Uterus (tissue), 7 donors: Measurements from ENCODE around the genes ENSG00000286264 and SF1.

- PRO-cap, 4 experiments: peak in 1 of 4 experiments; most common minus-strand start chr11:64239136 (in 1)
- RAMPAGE, long total RNA, 2 experiments: no peak in any of the 2 experiments
- RRBS: no CpG with 5 or more reads among the region's 7 CpGs
Measured at GRCh38 chr11:64238799-64239439, 2.0 kb upstream of the ENSG00000286264 start.

DNA sequence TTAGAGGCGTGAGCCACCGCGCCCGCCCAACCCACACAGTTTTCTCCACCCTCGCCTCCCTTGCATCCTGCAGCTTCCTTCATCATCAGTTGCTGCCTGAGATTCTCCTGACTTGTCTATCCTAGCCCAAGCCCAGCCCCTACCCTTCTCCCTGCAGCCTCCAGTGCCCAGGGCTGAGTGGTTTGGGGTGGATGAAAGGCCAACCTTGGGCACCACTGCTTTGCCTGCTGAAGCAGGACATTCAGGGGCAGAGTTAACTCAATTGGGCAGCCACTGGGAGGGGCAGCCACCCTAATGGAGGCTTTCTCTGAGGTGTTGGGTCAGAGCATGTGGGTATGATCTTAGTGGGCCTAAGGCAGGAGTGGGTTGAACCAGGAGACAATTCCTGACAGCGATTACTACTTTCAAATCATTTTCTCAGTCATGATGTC is 1.2 kb upstream of the ENSG00000286264 start:
- PRO-cap, 4 experiments: no peak in any of the 4 experiments
- RAMPAGE, long total RNA, 2 experiments: no peak in any of the 2 experiments
- RRBS: no CpG with 5 or more reads among the region's 6 CpGs

DNA sequence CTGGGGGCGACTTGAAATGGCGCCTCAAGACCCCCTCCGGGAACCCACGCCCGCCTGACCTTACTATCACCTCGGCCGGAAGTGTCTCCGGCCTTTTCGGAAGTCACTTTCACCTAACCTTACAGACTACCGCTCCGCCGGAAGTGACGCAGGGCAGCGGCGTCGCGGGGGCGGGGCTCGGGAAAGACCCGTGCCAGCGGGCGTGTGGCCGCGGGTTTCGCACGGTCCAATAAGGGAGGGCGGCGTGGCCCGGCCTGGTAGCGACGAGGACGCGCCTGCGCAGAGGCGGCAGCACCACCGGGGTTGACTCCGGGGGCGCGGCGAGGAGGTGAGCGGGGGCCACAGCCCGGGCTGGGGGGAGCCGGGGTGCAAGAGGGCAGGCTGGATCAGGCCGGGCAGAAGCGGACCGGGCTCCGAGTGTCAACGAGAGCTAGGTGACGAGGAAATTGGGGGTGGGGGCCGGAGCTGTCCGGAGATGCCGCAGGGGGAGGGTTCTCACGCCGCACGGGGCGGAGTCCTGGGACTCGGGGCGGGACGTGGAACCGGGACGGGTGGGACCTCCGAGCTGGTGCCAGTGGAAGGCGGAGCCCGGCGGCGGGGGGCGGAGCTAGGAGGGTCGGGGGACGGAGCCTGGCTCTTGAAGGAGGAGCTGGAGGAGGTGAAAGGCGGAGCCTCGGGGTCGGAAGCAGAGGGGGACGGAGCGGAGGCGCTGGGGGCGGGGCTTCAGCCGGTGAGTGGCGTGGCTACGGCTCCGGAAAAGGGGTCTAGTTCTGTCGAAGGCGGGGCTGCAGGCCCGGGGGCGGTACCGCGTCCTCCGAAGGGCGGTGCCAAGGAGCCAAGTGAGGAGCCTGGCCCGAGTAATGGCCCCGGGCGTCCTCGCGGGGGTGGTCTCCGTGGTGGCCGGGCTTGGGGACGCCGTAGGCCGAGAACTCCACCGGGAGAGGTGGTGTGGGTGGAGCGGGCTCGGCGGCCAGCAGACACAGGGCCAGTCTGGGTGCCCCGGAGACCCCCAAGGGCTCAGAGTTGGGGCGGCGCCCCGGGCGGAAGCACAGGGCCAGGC is at the start of gene ENSG00000286264:
ENSG00000286264 (plus strand) TSS at position 291 of the 1,060 bp plus-strand sequence.
- PRO-cap, 4 experiments: peak in 4 of 4 experiments; most common plus-strand start position 291 of the sequence (in 4); most common minus-strand start position 509 of the sequence (in 3)
- RAMPAGE, long total RNA, 2 experiments: start-site peak on the plus strand in 2 of 2 experiments, centred at positions 232 to 850 of the sequence, 22 to 944 reads per replicate
- RRBS: 2% methylated on average over 70 of the region's 107 CpGs

DNA sequence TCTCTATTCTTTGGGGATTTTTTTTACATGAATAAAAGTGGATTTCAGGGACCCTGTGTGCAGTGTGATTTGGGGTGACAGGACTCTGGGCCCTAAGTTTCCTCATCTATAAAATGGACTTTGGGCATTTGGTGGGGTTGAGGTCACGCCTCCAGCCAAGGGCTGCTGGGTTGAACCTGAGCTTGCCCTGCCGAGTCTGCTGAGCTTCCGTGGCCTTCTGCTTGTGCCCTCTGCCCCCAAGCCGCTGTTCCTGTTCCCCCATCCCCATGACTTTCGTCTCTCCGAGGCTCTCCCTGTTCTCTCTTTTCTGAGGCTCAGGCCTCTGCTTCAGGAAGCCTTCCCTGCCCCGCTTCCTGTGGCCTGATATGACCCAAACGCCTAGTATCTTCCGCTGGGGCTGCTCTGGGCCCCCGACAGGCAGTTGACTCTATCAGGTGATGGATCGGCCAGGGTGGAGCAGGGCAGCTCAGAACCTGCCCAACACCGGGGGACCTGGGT is 16.5 kb downstream of the BAD start:
- PRO-cap, 4 experiments: no peak in any of the 4 experiments
- RAMPAGE, long total RNA, 2 experiments: no peak in any of the 2 experiments
- RRBS: no CpG with 5 or more reads among the region's 12 CpGs

DNA sequence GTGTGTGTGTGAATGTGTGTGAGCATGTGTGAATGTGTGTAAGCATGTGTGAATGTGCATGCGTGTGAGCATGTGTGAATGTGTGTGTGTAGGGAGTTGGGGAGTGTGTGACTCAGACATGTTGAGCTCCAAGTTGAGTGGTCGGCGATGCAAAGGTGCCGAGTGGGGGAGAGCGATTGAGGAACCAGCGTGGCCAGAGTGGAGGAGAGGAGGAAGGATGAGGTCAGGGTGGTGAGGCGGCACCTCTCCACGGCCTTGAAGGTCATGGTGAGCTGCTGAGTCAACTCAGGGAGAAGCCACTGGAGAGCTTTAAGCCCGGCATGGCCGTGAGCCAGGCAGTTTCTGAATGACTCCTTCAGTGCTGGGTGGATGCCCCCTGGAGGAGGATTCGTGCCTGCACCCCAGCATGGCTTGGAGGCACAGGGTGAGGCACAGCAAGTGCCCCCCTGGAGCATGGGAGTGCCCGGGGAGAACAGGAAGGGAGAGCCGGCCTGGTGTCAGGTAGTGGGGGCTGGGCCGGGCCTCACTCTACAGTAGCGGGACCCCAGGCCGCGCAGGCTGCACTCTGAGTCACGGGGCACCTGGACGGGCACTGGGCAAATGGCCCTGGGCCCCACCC is 8.3 kb upstream of the CCDC88B start:
- PRO-cap, 4 experiments: no peak in any of the 4 experiments
- RAMPAGE, long total RNA, 2 experiments: no peak in any of the 2 experiments
- RRBS: no CpG with 5 or more reads among the region's 19 CpGs

GRCh38 chr11:64348323-64349125 is 8.5 kb downstream of the CCDC88B start:
- PRO-cap, 4 experiments: no peak in any of the 4 experiments
- RAMPAGE, long total RNA, 2 experiments: no peak in any of the 2 experiments
- RRBS: no CpG with 5 or more reads among the region's 18 CpGs

DNA sequence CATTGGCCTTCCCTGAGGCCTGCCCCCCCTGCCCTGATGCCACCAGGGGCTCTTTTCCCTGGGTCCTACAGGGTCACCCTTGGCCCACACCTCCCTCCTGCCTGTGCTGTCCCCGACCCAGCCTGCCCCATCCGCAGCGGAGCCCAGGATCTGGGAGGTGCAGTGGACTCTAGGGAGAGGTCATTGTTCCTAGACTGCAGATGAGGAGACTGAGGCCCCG is 4.8 kb upstream of the RPS6KA4 start:
- PRO-cap, 4 experiments: no peak in any of the 4 experiments
- RAMPAGE, long total RNA, 2 experiments: no peak in any of the 2 experiments
- RRBS: no CpG with 5 or more reads among the region's 4 CpGs

- PRO-cap, 4 experiments: no peak in any of the 4 experiments
- RAMPAGE, long total RNA, 2 experiments: no peak in any of the 2 experiments
- RRBS: no CpG with 5 or more reads among the region's 14 CpGs
Measured at GRCh38 chr11:64356957-64357508, 1.9 kb upstream of the RPS6KA4 start.

DNA sequence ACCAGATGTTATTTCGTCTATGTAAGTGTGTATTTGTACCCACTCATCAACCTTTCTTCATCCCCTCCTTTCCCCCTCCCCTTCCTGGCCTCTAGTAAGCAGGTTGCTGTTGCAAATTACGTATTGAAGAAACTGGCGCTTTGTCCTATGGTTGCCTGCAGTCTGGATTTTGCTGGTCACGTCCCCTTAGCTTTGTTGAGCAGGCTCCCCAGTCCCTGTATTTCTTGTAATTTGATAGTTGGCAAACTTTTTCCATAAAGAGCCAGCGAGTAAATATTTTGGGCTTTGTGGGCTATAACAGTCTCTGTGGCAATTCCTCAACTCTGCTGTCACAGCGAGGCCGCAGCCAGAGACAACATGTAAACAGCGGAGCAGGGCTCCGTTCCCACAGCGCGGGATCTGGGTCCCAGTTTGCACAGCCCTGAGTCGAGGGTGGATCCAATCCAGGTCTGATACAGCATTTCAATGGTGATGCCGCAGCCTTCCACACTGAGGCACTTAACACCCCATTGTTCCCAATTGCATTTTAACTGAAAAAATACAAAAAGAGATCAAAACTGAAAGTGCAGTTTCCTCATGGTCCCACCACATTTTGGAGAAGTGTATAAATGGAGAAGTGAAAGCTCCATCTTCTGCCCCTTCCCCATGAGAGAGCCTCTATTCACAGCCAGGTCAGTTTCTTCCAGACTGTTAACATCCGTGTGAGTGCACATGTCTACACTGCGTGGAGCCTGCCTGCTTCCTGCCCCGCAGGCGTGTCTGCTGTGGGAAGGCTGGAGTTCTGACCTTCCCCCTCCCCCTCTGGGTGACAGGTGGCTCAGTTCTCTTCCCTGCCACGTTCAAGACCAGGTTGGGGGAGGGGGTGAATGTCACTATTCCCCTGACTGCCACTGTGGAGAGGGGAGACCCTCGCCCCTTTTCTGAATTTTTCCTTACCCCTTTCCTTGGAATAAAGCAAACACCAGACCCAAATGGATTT is 89.1 kb downstream of the RPS6KA4 start:
- PRO-cap, 4 experiments: no peak in any of the 4 experiments
- RAMPAGE, long total RNA, 2 experiments: no peak in any of the 2 experiments
- RRBS: no CpG with 5 or more reads among the region's 19 CpGs

DNA sequence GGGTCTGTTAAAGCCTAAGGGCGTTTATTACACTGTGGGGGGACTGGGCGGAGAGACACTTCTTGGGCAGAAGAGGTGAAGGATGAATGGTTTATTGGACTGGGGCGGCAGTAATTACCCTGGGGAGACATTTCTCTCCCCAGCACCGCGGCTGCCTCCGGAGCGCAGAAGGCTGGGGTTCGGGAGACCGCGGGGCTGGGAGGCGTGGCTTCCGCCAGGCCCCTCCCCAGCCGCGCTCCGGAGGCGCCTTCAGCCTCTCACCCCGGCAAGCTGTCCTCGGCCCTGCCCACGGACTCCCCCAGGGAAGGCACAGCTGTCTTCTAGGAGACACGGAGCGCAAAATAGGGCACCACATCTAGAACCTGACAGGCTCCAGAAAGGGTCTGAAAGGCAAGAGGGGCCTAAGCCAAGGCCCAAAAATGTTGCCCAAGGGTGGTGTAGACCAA is 47.2 kb downstream of the SLC22A12 start:
- PRO-cap, 4 experiments: no peak in any of the 4 experiments
- RAMPAGE, long total RNA, 2 experiments: no peak in any of the 2 experiments
- RRBS: 8% methylated on average over 9 of the region's 21 CpGs

- PRO-cap, 4 experiments: peak in 2 of 4 experiments; most common plus-strand start chr11:64642706 (in 2); most common minus-strand start chr11:64642693 (in 1)
- RAMPAGE, long total RNA, 2 experiments: no peak in any of the 2 experiments
- RRBS: 3% methylated on average over 20 of the region's 47 CpGs
Measured at GRCh38 chr11:64642469-64642898, 51.5 kb downstream of the SLC22A12 start.

DNA sequence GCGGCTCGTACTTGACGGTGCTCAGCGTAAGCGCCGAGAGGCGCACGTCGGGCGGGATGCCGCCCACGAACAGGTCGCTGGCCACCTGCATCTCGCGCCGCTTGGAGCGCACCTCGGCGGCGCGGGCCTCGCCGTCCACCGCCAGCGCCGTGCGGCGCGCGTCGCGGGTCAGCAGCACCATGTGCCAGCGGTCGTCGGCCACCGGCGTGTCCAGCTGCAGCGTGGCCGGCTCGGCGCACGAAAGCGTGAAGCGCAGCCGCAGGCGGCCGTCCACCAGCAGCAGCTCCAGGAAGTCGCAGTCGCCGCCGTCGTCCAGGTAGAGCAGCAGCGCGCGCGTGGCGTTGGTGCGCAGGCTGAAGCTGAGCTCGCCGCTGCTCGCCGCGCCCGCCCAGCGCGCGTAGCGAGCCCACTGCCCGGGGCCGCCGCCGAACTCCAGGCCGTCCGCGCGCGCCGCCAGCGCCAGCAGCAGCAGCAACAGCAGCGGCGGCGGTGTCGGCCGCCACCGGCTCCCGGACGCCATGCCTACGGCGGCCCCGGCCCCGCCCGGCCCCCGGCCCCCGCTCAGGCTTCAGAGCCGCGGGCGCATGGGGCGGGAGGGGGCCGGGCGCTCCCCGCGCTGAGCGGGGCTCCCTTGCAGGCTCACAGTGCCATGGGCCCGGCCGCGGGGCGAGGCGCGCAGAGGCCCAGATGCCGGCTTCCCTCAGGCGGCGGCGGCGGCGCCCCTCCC is 9.7 kb downstream of the NRXN2 start:
- PRO-cap, 4 experiments: peak in 2 of 4 experiments; most common plus-strand start position 292 of the sequence (in 2)
- RAMPAGE, long total RNA, 2 experiments: no peak in any of the 2 experiments
- RRBS: 3% methylated on average over 33 of the region's 115 CpGs

DNA sequence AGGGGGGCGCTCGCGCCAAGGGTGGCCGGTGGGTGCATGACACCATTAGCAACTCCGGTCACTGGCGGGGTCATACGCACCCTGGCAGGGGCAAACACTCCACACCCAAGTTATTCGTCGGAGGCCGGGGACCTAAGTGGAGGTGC is 332 bp downstream of the RASGRP2 start:
- PRO-cap, 4 experiments: peak in 3 of 4 experiments; most common plus-strand start position 115 of the sequence (in 2)
- RAMPAGE, long total RNA, 2 experiments: no peak in any of the 2 experiments
- RRBS: 2% methylated on average over 10 of the region's 10 CpGs

DNA sequence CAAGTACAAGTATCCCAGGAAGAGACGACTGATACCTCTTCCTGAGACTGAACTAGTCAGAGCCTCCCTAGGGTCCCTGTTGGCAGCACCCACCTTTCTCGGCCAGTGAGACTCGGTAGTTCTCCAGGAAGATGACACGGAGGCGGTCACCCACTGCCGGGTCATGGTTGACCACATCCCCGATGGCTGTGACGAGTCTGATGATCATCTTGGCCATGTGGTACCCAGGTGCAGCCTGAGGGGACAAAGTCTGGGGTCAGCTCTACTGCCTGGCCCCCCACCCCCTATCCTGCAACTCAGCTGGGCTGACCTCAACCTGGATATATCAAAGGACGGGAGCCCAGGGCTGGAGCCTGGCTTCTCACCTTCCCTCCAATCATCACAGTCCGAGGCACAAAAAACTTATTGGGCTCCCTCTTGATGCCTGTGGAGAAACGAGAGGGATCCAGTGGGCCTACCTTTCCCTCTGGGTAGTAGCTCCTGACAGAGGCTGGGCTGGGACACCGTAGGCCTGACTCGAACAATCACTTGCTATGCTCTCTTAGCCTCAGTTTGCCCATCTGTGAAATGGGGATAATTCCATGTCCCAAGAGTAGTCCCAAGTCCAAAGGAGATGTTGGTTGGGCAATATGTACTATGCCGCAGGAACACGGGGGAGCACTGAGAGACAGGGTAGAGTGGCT is 7.4 kb upstream of the RASGRP2 start:
- PRO-cap, 4 experiments: no peak in any of the 4 experiments
- RAMPAGE, long total RNA, 2 experiments: no peak in any of the 2 experiments
- RRBS: no CpG with 5 or more reads among the region's 15 CpGs

DNA sequence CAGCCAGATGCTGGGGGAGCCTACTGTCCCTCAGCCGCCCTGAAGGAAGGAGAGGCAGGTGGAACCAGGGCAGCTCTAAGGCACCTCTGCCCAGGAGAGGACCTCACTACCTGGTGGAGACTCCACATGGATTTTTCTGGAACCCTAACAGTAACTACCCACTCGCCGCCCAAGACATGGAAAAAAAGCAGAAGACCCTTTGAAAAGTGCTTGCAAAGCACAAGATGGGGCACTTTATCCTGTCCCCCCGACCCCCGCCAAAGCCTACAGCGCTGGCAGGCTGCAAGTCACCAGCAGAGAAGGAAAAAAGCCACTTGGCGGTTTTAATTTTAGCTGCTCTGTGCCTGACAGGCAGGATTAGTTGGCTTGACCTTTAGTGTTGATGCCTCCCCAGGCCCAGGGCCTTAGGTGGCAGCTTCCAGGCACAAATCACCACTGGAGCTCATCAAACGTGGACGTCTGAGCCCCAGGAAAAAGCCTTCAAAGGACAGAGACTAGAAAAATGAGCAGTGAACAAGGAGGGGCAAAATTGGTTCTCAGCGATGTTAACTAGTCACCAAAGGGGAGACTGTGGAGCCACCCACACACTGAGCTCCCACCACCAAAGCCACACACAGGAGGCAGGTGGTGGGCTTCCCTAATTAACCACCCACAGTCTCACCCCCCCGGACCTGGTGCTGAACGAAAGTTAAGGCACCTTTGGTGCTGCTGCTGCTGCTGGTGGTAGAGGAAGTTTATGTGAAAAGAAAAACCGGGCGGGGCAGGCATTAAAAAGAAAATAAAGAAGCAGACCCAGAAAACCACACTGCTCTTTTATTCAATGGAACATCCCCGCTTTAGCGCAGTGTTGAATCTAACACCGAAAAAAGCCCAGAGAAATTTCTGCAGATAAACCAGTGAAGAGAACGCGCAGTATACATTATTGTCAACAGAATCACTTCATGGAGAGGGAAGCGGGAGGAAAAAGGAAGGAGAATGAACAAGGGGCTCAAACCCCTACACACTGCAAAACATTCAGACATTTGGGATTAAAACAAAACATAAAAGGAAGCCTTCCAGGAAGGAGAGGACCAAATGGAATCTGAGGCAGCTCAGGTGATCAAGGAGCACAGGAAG is 4.4 kb upstream of the PYGM start:
- PRO-cap, 4 experiments: no peak in any of the 4 experiments
- RAMPAGE, long total RNA, 2 experiments: no peak in any of the 2 experiments
- RRBS: 22% methylated on average over 3 of the region's 20 CpGs

- PRO-cap, 4 experiments: no peak in any of the 4 experiments
- RAMPAGE, long total RNA, 2 experiments: no peak in any of the 2 experiments
- RRBS: no CpG with 5 or more reads among the region's 5 CpGs
Measured at GRCh38 chr11:64767295-64767720, 7.5 kb upstream of the PYGM start.

GRCh38 chr11:64768980-64769878 is 9.1 kb downstream of the SF1 start:
- PRO-cap, 4 experiments: no peak in any of the 4 experiments
- RAMPAGE, long total RNA, 2 experiments: no peak in any of the 2 experiments
- RRBS: no CpG with 5 or more reads among the region's 15 CpGs

- PRO-cap, 4 experiments: peak in 1 of 4 experiments; most common minus-strand start chr11:64778518 (in 1)
- RAMPAGE, long total RNA, 2 experiments: start-site peak on the minus strand in 2 of 2 experiments, at chr11:64778509-64778538 at its widest, 134 to 348 reads per replicate
- RRBS: 3% methylated on average over 23 of the region's 48 CpGs
Measured at GRCh38 chr11:64778254-64778625, at the start of gene SF1. Gene SF1 (minus strand): TSS chr11:64778542.

GRCh38 chr11:64802229-64802770 is 714 bp downstream of the MAP4K2 start:
- PRO-cap, 4 experiments: no peak in any of the 4 experiments
- RAMPAGE, long total RNA, 2 experiments: no peak in any of the 2 experiments
- RRBS: no CpG with 5 or more reads among the region's 9 CpGs

- PRO-cap, 4 experiments: no peak in any of the 4 experiments
- RAMPAGE, long total RNA, 2 experiments: no peak in any of the 2 experiments
- RRBS: no CpG with 5 or more reads among the region's 27 CpGs
Measured at GRCh38 chr11:64836241-64837186, 7.9 kb downstream of the CDC42BPG start.